ENCODE measurements around a stretch of chr11.

- RRBS: no CpG with 5 or more reads among the region's 6 CpGs
These were observed 9.2 kb upstream of the RBM14 start for GRCh38 chr11:66607190-66607706.

DNA sequence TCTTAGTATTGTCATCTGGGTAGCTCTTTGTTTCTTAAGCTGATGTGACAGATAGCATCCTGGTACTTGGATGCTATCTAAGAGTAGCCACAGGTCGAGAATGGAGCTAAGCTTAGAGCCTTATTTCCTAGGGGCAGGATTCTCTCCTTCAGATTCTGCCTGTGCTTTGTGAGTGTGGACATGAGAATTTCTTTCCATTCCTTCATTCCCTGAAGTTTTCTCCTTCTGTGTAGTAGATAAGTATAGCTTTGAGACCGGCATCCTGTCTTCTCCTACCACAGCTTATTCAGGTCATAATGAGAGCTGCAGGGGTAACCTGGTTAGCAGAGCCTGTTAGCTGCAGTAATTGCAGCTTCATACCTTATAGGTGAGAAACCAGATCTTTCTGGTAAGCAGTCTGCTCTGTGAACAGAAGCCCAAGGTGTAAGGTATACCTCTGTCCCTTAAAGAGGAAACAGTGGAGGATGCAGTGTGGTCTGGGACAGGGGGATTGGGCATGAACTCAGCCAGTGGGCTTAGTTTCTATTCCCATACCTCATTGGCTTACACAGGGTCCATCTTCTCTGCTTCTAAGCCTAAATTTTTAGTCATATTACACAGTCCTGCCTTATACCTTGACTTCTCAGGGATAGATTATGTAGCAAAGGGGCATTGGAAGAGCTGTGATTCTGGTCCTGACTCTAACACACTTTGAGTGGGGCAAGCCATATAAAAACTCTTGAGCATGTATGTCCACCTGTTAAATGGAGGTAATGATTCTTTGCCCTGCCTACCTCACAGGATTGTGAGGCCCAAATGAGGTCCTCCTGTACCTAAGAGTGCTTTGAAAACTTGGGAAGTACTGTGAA is 6.6 kb downstream of the RBM14 start:
- RRBS: no CpG with 5 or more reads among the region's 2 CpGs

DNA sequence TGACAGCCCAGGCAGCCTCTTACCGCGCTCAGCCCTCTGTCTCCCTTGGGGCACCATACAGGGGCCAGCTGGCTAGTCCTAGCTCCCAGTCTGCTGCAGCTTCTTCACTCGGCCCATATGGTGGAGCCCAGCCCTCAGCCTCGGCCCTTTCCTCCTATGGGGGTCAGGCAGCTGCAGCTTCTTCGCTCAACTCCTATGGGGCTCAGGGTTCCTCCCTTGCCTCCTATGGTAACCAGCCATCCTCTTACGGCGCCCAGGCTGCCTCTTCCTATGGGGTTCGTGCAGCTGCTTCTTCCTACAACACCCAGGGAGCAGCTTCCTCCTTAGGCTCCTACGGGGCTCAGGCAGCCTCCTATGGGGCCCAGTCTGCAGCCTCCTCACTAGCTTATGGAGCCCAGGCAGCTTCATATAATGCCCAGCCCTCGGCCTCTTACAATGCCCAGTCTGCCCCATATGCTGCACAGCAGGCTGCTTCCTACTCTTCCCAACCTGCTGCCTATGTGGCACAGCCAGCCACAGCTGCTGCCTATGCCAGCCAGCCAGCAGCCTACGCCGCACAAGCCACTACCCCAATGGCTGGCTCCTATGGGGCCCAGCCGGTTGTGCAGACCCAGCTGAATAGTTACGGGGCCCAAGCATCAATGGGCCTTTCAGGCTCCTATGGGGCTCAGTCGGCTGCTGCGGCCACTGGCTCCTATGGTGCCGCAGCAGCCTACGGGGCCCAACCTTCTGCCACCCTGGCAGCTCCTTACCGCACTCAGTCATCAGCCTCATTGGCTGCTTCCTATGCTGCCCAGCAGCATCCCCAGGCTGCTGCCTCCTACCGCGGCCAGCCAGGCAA is 8.5 kb downstream of the RBM14 start:
- RRBS: no CpG with 5 or more reads among the region's 21 CpGs

- RRBS: no CpG with 5 or more reads among the region's 10 CpGs
These were observed 10.2 kb upstream of the RBM4 start for GRCh38 chr11:66627973-66628992.

GRCh38 chr11:66646057-66647345 is 8.0 kb downstream of the RBM4 start:
- RRBS: no CpG with 5 or more reads among the region's 16 CpGs

DNA sequence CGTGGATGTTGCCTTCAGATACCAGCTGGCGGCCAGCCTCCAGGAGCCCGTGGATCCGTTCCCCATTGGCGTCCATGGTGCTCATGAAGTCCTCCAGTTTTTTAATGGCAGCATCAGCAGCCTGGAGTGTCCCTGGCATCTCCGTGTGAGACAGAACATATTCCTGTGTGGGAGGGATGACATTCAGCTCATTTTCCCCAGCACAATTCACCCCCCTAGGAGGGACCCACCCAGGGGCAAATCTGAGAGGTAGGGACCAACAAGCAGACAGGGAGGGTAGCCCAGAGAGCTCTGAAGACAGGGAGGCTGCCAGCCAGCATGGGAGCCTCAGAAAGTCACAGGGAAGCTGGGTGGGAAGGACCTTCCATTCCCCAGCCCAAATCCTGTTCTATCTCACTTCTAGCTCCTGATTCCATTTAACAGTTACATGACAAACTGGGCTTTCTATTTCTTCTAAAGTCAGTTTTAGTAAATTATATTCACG is 21.8 kb upstream of the RBM4B start:
- RRBS: no CpG with 5 or more reads among the region's 7 CpGs

DNA sequence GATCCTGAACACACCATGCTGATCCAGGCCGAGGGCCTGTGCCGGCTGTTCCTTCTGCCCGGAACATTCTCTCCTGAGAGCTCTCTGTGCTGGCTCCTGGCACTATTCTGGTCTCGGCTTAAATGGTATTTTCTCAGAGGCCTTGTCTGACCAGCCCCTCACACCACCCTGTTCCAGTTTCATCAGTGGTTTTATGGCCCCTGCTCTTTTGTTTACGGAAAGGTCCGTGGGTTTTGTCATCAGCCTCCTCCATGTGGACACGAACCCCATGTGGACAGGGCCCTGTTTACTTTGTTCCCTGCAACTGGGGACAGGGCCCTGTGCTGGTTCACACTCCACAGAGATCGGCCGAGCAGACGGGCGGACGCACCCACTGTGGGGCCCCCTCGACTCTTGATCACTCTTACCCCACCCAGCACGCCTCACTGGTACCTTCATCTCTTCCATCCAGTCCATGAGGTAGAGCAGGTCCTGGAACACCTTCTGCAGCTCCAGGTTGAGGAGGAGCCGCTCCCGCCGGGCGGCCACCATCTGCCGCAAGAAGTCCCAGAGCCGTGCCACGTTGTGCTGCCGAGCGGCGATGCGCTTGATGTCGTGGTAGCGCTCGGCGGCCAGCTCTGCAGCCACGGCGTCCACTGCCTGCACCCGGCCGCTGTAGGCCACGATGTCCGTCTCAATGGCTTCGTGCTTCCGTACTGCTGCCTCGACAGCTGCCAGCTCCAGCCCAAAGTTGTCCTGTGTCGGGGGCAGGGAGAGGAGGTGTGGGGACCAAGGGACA is 21.7 kb downstream of the SPTBN2 start:
- RRBS: 90% methylated on average over 2 of the region's 39 CpGs

GRCh38 chr11:66725591-66726176 is 3.3 kb downstream of the SPTBN2 start:
- RRBS: no CpG with 5 or more reads among the region's 11 CpGs

- RRBS: no CpG with 5 or more reads among the region's 17 CpGs
These were observed 5.2 kb upstream of the LRFN4 start for GRCh38 chr11:66851569-66852212.

- RRBS: no CpG with 5 or more reads among the region's 6 CpGs
These were observed 47.2 kb downstream of the LRFN4 start for GRCh38 chr11:66903986-66904514.

GRCh38 chr11:67002156-67003514 is 20.3 kb upstream of the SYT12 start:
- RRBS: no CpG with 5 or more reads among the region's 18 CpGs

- RRBS: no CpG with 5 or more reads among the region's 2 CpGs
These were observed 17.6 kb downstream of the KDM2A start for GRCh38 chr11:67136353-67137471.

GRCh38 chr11:67185497-67185929 is 66.5 kb downstream of the KDM2A start:
- RRBS: no CpG with 5 or more reads among the region's 9 CpGs

DNA sequence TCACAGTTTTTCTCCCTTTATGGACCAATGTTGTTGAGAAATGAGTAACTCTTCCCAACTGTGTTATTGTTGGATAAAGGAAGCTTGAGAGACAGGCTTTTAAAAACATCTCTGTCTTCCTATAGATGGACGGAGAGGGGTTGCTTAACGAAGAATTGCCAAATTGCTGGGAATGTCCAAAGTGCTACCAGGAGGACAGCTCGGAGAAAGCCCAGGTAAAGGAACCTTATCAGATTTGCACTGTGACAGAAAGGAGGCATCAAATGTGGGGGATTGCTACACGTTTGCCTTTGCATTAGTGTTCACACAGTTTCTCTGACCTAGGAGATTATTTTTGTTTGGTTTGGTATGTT is 18.1 kb upstream of the GRK2 start:
- RRBS: no CpG with 5 or more reads among the region's 4 CpGs

- RRBS: no CpG with 5 or more reads among the region's 10 CpGs
These were observed 13.8 kb upstream of the GRK2 start for GRCh38 chr11:67252076-67253282.

DNA sequence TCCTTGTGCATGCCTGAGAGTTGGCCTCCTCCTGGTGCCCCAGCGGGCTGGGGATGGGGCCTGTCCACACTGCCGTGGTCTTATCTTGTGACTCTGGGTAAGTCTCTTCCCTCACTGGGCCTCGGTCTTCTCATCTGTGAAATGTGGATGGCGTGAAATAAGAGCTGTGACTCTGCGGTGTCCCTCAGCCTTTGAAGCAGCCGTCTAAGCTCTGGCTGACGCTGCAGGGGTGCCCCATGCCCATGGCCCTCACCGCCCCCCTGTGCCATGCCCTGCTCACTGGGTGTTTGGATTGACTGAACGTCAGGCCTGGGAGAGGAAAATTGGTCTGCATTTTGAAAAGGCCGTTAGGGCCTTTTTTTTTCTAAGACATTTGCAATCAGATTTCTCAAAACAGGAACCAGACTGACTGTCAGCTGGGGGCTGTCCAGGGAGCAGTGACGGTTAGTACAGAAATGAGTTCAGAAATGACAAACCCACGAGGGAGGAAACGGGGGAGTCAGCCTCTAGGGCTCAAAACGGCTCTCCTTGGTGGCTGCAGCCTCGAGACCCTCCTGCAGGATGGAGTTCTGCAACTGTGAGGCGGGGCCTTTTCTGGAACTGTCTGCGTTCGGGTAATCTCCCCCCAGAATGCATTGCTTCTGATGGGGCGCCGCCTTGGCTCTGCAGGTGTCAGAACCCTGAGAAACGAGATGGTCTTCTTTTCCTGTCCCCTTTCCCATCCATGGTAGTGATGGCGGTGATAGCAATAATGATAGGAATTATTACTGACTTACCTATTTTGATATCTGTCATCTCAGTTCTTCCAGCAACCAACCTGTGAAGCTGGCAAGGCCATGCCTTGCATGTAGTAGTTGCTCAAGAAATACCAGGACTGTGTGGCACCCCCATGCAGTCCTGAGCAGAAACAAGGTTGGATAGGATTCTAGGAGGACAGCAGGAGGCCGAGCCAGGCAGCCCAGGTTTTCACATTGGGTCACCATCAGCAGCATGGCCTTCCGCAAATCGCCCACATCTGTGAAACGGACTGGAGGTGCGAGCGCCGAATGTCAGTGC is 2.1 kb downstream of the GRK2 start:
- RRBS: no CpG with 5 or more reads among the region's 29 CpGs

GRCh38 chr11:67280164-67280381 is 9.0 kb upstream of the ANKRD13D start:
- RRBS: no CpG with 5 or more reads among the region's 5 CpGs

DNA sequence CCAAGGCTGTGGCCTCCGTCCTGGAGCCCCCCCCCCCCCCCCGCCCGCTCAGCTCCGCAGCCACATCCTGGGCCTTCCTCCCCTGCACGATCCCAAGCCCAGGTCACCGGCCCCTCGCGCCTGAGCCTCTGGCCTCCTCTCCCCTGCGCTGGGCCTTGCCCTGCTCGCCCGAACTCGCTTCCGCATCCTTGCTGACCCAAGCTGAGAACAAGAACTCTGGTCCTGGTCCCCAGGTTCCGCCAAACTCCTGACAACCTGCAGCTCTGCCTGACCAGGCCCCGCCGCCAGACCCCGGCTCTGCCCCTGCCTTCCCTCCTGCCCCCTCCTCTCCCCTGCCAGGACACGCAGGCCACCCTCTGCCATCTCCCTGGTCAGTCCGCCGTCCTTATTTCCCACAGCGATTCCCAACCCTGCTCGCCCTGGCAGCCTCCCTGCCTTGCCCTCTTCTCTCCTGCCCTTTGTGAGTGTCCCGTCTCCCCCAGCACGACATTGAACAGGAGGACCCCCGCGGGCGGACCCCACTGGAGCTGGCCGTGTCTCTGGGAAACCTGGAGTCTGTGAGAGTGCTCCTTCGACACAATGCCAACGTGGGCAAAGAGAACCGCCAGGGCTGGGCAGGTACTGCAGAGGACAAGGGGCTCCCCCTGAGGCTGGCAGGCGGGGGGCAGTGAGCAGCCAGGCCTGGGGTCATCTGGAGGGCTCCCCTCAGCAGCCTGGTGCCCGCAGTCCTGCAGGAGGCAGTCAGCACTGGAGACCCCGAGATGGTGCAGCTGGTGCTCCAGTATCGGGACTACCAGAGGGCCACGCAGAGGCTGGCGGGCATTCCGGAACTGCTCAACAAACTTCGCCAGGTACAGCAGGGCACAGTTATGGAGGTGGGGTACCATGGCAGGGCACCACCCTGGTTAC is 747 bp downstream of the ANKRD13D start:
- RRBS: no CpG with 5 or more reads among the region's 39 CpGs

DNA sequence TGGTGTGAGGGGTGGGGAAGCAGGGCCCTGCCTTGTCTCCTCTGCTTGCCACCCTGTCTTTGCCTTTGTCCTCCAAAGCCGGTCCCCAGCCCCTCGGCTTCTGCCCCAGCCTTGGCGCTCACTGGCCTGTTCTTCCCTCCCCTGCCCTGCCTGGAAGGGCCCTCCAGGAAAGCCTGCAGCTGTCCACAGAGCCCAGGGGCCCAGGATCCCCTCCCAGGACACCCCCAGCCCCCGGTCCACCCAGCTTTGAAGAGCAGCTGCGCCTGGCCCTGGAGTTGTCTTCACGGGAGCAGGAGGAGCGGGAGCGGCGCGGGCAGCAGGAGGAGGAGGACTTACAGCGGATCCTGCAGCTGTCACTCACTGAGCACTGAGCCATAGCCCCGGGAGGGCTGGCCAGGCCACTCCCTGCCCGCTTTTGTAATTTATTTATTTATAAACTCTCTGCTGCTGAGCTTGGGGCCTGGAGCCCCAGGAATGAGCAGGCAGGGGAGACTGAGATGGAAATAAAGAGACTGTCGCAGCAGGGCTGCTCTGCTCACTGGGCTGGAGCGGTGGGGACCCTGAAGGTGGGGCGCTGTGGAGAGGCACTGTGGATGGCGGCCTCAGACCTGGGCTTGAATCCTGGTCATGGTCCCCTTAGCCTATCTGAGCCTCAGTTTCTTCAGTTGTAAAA is 1.2 kb upstream of the SSH3 start:
- RRBS: no CpG with 5 or more reads among the region's 17 CpGs

DNA sequence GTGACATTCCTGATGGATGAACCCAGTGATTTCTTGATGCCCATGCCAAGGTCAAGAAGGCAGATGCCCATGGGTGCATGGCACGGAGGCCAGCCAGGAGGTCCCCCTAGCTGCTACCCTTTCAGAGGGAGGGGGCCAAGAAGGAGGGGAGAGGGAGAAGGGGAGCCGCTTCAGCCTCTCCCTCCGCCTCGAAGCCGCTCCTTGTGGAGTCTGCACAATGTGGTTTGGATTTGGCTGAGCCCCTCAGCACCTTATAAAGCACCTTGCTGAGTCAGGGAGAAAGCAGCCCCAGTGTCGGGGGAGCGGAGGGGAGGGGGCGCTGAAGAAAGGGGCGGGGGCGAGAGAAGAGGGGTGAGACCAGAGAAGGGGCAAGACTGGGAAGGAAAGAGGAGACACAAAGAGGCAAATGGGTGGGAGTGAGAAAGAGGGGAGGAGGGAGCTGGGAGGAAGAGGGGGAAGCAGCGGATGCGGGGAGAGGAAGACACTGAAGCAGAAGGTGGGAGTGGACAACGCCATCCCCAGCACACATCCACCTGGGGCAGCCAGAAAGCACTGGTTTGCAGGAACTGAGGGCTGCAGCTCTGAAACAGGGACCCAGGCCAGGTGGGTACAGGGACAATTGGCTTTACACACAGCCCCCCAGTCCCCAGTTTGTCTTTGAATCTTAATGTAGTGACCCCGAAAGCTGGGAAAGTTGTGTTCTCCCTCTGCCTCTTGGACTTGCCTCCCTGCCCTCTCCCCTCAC is 2.3 kb upstream of the CLCF1 start:
- RRBS: no CpG with 5 or more reads among the region's 14 CpGs